Endometrial microvascular endothelial cells (primary cell): Measurements from ENCODE around the gene PARVG.

DNA sequence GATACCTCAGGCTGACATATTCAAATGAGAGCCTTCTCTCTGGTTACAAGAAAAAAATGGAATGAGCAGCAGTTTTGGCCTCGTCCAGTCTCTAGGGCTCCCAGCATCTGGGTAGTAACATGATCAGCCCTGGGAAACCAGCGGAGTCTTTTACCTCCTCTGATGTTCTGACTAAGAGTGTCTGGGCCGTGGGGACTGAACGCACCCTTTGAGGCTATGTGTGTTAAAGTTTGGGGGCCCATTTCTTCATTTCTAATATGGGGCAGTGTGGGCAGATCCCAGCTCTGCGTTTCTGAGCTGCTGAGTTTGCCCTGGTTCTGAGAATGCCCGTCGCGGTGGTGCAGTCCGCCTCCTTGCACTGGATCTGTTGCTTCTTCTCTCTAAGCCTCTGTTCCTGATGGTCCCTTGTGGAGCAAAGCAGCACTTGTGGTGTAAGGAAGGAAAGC is 8.1 kb downstream of the PARVB start:
- RAMPAGE, long total RNA, result no peak

- RAMPAGE, long total RNA, result no peak
These were observed 16.2 kb downstream of the PARVB start for GRCh38 chr22:44040290-44040744.

- RAMPAGE, long total RNA, result no peak
These were observed 59.4 kb downstream of the PARVB start for GRCh38 chr22:44083519-44083822.

- RAMPAGE, long total RNA, result no peak
These were observed 7.9 kb upstream of the PARVG start for GRCh38 chr22:44172709-44173377.

GRCh38 chr22:44180601-44180991 is at the start of gene PARVG:
TSS of gene PARVG (plus strand) at chr22:44180925.
- RAMPAGE, long total RNA, result no peak

- RAMPAGE, long total RNA, result no peak
These were observed 21.4 kb downstream of the PARVG start for GRCh38 chr22:44201848-44202864.

- RAMPAGE, long total RNA, result no peak
These were observed 12.8 kb downstream of the PRR5 start for GRCh38 chr22:44714466-44715464.

- RAMPAGE, long total RNA, result no peak
These were observed 22.8 kb upstream of the ARHGAP8 start for GRCh38 chr22:44729273-44730280.

DNA sequence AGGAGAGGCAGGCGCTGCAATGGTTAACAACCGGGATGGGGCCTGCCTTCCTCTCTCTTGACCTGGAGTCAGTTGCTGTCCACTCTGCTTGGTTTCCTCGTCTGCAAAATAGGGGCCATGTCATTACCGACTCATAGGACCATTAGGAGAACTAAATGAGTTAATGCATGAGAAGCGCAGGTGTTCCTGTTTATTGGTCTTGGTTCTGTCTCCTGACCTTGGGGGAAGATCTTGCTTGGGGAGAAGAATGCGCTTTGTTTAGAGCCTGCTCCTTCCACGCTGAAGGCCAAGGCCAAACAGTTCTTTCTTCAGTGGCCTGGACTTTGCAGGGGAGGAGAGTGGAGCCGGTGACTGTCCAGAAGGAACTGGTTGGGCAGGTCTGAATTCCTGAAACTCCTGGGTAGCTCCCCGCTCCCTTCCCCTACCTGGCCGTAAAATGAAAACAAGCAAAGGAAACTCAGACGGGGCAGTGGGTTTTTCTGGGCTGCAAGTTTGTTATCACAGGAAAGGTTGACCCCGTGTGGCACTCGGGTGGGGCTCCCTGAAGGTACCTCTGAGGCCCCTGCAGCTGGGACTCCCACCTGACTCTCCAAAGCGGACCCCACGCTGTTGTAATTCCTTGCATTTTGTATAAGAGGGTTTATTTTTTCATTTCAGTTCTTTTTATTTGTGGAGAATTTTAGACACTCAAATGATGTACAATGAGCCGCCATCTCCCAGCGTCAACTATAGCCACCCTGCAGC is 3.6 kb downstream of the ARHGAP8 start:
- RAMPAGE, long total RNA, result no peak

DNA sequence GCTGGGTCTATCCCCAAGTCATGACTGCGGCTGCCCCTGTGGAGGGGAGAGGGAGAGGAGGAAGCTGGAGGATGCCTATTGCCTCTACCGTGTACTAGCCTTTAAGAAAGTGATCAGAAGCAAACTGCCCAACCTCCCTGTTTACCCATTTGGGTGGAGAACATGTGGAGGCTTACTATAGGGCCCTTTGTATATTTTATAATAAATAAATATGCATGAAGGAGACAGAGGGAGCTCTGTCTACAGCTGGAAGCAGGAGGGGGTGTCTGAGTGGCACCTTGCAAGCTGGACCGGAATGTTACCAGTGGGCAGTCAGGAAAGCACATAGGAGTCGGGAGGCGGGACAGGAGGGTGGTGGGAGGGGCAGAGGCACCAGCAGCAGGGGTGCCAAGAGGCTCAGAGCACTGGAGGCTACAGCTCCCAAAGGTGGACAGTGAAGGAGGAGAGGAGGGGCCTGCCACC is 79.6 kb downstream of the PHF21B start:
- RAMPAGE, long total RNA, result no peak

GRCh38 chr22:45169798-45170300 is 6.1 kb downstream of the NUP50 start:
- RAMPAGE, long total RNA, result no peak

- RAMPAGE, long total RNA, result no peak
These were observed 38.3 kb downstream of the KIAA0930 start for GRCh38 chr22:45201940-45203157.

- RAMPAGE, long total RNA, result no peak
These were observed 31.3 kb downstream of the KIAA0930 start for GRCh38 chr22:45209310-45209967.

GRCh38 chr22:45239682-45240445 is 830 bp downstream of the KIAA0930 start:
- RAMPAGE, long total RNA, result no peak

GRCh38 chr22:45280197-45280389 is 4.7 kb upstream of the UPK3A start:
- RAMPAGE, long total RNA, result no peak

DNA sequence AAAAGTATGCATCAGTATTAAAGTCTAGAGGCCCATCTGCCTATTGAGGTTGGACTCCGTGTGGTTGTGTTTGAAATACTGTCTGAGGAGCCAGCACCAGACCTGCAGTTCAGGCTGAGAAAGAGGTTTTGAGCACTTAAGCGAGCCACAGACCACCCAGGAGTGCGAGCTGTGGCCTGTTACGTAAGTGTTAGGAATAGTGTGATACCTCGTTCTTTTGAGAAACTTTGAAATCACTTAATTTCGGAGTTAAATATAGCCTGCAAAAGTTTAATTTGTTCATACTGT is 9.0 kb downstream of the FAM118A start:
- RAMPAGE, long total RNA, result no peak

DNA sequence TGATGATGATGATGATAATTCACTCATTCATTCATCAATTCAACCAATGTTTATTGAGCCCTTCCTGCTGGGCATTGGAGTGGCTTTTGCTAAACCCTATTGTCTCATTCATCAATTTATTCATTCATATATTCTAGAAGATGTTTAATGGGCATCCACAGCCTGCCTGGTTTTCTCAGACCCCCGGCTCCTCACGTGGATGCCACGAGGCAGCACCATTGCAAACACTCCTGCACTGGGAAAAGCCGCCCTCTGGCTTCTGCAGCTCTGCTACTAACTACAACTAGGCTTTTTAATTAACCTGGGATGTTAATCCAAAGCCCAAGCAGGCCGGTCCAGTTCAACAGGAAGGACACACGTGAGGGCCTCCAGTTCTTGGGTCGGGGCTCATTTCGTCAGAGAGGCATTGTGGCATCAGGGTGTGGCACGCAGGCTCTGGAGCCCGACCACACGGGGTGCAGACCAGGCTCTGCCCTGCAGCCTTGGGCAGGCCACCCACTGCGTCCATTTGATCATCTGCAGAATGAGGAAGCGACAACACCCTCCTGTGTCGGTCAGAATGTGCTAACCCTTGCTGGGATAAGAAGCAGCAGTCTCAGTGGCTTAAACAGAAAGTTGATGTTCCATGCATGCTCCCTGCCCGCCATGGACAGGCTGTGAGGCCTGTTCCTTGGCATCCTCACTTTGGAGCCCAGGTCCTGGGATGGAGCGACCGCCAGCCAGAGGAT is 10.6 kb downstream of the RIBC2 start:
- RAMPAGE, long total RNA, result no peak

DNA sequence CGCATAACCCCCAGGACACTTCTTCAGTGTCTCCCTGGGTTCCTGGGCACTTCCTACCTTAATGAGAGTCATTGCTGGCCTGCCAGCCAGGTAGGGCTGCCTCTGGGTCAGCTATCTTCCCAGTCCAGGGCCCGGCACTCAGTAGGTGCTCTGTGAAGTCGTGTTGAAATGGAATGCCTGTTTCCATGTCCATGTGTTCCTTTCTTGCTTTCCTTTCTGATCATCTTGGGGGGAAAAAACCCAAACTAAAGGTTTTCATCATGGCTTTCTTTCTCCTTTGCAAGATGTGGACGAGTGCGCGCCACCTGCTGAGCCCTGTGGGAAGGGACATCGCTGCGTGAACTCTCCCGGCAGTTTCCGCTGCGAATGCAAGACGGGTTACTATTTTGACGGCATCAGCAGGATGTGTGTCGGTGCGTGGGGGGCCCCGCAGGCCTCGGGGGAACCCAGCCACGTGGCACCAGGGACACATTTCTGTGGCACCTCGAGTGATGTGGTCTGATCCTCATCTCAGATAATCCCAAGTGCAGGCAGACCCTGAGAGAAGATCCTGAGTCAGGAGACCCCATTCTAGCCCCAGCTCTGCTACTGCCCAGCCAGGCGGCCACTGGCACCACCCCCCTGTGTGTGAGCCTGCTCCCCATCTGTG is 39.3 kb downstream of the FBLN1 start:
- RAMPAGE, long total RNA, result no peak

DNA sequence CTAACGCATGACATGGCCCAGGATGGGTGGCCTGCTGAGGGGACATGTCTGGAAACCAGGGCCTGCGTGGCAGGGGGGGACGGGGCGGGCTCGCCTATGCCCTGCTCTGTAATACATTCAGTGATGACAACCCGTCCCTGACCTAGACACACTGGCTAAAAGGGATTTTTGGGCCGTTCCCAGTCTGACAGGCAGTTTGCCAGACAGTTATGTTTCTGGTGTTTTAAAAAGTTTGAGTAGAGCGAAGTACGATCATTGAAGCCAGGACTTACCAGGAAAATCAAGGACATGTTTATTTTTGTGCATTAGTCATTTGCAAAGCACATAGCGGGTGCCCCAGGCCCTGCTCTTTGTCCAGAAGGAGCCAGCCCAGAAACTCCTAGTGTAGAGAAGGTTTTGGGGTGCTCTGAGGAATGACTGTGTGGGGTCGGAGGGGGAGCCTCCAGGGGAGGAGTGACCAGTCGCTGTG is 50.7 kb downstream of the FBLN1 start:
- RAMPAGE, long total RNA, result no peak

GRCh38 chr22:45769012-45769498 is 97.4 kb downstream of the ATXN10 start:
- RAMPAGE, long total RNA, result no peak